ENCODE measurements around a stretch of chr13.

GRCh38 chr13:32255744-32256306 is 59.3 kb downstream of the ZAR1L start:
- PRO-cap, 3 experiments = no peak in any of the 3 experiments
- RRBS = no CpG with 5 or more reads among the region's 6 CpGs

GRCh38 chr13:32262654-32262859 is 52.6 kb downstream of the ZAR1L start:
- PRO-cap, 3 experiments = no peak in any of the 3 experiments

DNA sequence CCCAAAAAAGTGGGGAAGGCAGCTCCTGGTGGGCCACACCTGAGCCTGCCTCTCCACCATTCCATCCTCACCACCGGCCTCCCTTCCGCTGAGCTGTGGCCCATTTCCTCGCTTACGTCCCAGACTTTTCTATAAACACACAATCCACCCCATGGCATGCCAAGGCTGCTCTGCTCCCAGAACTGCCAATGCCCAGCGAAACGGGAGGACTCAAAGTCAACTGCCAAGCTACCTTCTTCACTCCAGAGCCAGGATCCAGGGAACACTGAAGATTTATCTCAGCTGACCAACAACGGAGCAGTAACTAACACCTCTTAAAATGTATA is 2.8 kb downstream of the N4BP2L1 start:
- PRO-cap, 3 experiments = no peak in any of the 3 experiments
- RRBS = no CpG with 5 or more reads among the region's 7 CpGs

DNA sequence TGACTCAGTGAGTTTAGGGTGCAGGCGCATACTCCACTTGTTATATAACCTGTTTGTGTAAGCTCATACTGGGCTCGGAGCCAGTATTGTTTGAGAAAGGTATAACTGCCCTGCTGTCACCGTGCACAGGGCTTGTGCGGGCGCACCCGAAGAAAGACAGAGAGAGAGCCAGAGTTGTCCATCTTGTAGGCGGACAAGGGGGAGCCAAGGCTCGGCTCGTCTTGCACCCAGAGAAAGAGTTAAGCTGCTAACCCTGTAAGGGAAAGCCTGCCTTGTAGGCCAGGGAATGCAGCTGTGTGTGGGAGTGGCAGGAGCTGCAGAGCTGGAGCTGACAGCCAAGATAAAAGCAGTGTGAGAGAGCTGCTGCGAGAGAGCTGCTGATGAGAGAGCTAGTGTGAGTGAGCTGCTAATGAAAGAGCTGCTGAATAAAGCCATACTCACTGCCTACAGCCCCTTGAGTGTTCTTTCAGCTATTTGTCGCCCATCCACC is 43.5 kb upstream of the N4BP2L1 start:
- PRO-cap, 3 experiments = no peak in any of the 3 experiments
- RRBS = no CpG with 5 or more reads among the region's 11 CpGs

- PRO-cap, 3 experiments = no peak in any of the 3 experiments
- RRBS = 1% methylated on average over 18 of the region's 23 CpGs
Observed at GRCh38 chr13:32586816-32586954, 433 bp downstream of the PDS5B start.

- PRO-cap, 3 experiments = no peak in any of the 3 experiments
Observed at GRCh38 chr13:32807201-32807488, 209.1 kb upstream of the KL start.

DNA sequence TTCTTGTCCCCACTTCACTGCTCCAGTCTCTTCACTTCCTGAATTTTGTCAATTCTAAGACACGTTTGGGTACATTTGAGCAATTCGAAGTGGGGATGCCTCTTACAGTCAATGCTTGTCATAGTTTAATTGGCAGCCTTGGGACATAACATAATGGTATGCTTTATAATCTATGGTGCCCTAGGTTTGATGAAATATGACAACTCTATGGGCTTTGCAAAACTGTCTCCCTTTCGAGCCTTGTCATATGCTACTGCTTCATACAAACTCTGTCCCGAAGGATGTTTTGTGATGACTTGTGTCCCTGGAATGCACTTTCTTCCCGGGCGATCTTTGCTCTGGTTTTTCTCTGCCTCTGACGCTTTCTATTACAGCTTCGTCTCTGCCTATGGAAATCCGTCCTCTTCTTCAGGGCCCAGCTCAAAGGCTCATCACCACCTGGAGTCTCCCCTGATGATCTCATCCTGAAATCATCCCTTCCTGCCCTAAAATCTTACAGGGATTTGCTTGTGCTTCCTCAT is 191.6 kb upstream of the KL start:
- PRO-cap, 3 experiments = no peak in any of the 3 experiments
- RRBS = no CpG with 5 or more reads among the region's 9 CpGs

GRCh38 chr13:33092494-33092985 is 76.3 kb downstream of the KL start:
- PRO-cap, 3 experiments = no peak in any of the 3 experiments
- RRBS = no CpG with 5 or more reads among the region's 6 CpGs

DNA sequence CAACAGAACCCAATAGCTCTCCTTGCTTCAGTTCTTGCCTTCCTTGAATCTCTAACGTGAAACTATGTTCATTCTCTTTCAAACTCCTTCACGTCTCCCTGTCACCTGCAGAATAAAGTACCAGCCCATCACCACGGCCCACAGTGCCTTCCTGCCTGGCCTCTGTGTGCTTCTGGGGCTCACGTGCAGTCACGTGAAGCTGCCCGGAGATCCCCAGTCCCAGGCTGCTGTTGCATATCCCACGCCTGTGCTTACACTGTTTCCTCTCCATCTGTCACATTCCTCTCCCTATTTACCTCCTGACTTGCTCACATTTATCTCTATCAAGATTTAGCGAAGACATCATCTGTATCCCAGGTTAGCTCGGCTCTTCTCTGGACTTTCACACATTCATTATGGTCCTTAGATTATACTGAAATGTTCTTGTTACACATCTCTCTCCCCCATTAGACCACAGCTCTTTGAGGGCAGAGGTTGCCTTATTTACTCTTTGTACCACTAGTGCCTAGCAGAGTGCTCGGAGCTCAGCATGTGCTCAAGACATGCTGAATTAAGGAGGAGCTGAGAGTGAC is 102.7 kb downstream of the STARD13 start:
- PRO-cap, 3 experiments = no peak in any of the 3 experiments
- RRBS = no CpG with 5 or more reads among the region's 10 CpGs

- PRO-cap, 3 experiments = peak in 2 of 3 experiments; most common plus-strand start chr13:33204865 (in 2); most common minus-strand start chr13:33204762 (in 1)
- RRBS = no CpG with 5 or more reads among the region's 19 CpGs
Observed at GRCh38 chr13:33204204-33205317, 81.0 kb downstream of the STARD13 start.

DNA sequence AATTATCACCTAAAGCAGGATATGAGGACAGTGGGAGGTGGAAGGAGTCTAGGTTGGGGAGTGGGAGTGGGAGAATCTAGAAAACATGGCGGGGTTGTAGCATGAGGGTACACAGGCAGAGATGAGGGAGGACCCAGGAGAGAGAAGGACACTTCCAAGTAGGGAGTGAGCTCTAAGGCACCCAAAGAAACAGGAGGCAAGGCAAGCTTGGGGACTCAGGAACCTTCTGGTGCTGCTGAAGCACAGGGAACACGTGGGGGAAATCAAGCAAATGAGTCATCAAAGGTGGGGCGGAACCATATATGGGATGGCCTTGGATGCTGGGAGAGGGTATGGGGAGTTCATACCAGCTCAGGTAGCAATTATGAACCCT is 77.4 kb downstream of the STARD13 start:
- PRO-cap, 3 experiments = no peak in any of the 3 experiments
- RRBS = no CpG with 5 or more reads among the region's 3 CpGs

GRCh38 chr13:33262117-33262508 is 23.4 kb downstream of the STARD13 start:
- PRO-cap, 3 experiments = no peak in any of the 3 experiments
- RRBS = no CpG with 5 or more reads among the region's 6 CpGs

GRCh38 chr13:33322086-33322820 is 36.7 kb upstream of the STARD13 start:
- PRO-cap, 3 experiments = no peak in any of the 3 experiments
- RRBS = no CpG with 5 or more reads among the region's 13 CpGs

- PRO-cap, 3 experiments = no peak in any of the 3 experiments
- RRBS = no CpG with 5 or more reads among the region's 2 CpGs
Observed at GRCh38 chr13:33325177-33325684, 39.7 kb upstream of the STARD13 start.

GRCh38 chr13:33349807-33350933 is 64.6 kb upstream of the STARD13 start:
- PRO-cap, 3 experiments = peak in 3 of 3 experiments; most common plus-strand start chr13:33350202 (in 3); most common minus-strand start chr13:33350044 (in 1)
- RRBS = 2% methylated on average over 35 of the region's 95 CpGs

GRCh38 chr13:33494696-33495253 is 209.2 kb upstream of the STARD13 start:
- PRO-cap, 3 experiments = no peak in any of the 3 experiments
- RRBS = no CpG with 5 or more reads among the region's 4 CpGs

GRCh38 chr13:33509315-33510543 is 224.2 kb upstream of the STARD13 start:
- PRO-cap, 3 experiments = no peak in any of the 3 experiments
- RRBS = no CpG with 5 or more reads among the region's 6 CpGs

GRCh38 chr13:33537640-33538423 is 252.3 kb upstream of the STARD13 start:
- PRO-cap, 3 experiments = no peak in any of the 3 experiments
- RRBS = no CpG with 5 or more reads among the region's 10 CpGs

GRCh38 chr13:33723248-33724181 is 94.4 kb upstream of the RFC3 start:
- PRO-cap, 3 experiments = no peak in any of the 3 experiments
- RRBS = no CpG with 5 or more reads among the region's 5 CpGs

DNA sequence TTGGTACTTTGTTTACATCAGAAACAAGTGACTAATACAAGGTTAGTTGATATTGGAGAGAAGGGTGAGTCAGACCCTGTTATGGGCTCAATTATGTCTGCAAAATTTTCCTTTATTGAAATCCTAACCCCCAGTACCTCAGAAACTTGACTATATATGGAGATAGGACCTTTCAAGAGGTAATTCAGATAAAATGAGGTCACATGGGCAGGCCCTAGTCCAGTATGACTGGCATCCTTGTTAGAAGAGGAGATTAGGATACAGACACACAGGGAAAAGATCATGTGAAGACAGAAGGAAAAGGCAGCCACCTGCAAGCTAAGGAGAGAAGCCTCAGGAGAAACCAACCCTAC is 226.8 kb downstream of the RFC3 start:
- PRO-cap, 3 experiments = no peak in any of the 3 experiments

Data from breast (tissue), 4 donors.